Fibroblast of the aortic adventitia (primary cell): Measurements from ENCODE around the genes ANKRD18B and VCP.

GRCh38 chr9:33523884-33525053 lies at the start of gene ANKRD18B:
TSS of gene ANKRD18B (plus strand) at chr9:33524251.
- CAGE, long polyA plus RNA, result no peak

DNA sequence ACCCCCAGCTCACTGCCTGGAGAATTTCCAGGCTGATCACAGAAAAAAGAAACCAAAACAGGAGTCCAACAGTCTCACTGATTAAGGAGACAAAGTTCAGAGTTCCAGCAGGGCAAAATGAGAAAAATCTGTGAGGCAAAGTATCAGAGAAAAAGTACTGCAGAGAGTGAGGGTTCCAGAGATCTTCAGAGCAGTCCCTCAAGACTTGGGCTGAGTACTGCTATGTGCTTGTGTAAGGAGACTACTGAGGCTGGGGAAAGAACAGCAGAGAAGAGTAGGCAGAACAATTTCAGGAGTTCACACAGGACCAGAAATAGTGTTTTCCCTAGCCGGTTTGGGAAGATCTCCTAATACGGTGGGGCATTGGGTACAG lies 55.9 kb upstream of the PRSS3 start:
- CAGE, long polyA plus RNA, result no peak

DNA sequence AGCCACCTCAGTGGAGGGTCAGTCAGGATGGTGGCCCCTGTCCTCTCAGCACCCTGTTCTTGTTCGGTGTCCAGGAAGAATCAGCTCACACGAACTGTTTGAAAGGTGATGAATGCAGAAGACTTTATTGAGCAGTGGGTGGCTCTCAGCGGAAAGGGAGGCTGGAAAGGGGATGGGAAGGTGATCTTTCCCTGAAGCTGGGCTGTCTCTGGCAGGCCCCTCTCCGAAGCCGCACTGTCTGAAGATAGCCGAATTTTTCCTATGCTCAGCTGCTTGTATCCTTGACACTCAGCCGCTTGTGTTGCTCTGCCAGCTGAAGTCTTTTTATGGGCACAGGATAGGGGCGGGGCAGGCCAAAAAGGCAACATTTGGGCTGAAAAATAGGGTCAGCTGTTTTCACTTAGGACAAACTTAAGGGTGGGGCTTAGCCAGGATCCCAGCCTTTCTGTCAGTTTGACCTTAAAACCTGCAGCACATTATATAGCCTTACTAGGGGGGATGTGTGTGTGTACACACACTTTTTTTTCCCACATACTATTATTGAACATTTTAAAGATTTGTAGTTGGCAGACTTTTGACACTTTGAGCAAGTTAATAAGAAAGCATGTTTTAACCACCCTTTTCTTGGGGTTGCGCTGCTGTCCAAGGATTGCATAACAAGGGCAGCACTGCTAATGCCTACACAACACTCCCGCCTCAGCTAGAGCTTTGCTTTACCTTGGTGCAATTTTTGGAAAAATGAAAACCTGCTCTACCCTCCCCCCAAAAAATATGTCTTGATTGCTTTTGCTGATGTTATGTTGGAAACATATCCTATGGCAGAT lies 51.2 kb downstream of the UBE2R2 start:
- CAGE, long polyA plus RNA, result no peak

GRCh38 chr9:34016949-34017440 lies 31.7 kb downstream of the UBAP2 start:
- CAGE, long polyA plus RNA, result no peak

GRCh38 chr9:34178078-34178334 lies 837 bp upstream of the UBAP1 start:
- CAGE, long polyA plus RNA, result no peak

- CAGE, long polyA plus RNA, result no peak
Observed at GRCh38 chr9:34216930-34217486, 38.2 kb downstream of the UBAP1 start.

DNA sequence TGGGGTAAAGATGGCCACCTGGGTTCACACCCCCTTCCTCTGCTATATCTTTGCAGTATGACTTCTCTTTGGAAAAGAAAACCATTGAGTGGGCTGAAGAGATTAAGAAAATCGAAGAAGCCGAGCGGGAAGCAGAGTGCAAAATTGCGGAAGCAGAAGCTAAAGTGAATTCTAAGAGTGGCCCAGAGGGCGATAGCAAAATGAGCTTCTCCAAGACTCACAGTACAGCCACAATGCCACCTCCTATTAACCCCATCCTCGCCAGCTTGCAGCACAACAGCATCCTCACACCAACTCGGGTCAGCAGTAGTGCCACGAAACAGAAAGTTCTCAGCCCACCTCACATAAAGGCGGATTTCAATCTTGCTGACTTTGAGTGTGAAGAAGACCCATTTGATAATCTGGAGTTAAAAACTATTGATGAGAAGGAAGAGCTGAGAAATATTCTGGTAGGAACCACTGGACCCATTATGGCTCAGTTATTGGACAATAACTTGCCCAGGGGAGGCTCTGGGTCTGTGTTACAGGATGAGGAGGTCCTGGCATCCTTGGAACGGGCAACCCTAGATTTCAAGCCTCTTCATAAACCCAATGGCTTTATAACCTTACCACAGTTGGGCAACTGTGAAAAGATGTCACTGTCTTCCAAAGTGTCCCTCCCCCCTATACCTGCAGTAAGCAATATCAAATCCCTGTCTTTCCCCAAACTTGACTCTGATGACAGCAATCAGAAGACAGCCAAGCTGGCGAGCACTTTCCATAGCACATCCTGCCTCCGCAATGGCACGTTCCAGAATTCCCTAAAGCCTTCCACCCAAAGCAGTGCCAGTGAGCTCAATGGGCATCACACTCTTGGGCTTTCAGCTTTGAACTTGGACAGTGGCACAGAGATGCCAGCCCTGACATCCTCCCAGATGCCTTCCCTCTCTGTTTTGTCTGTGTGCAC lies 62.6 kb downstream of the UBAP1 start:
- CAGE, long polyA plus RNA, result no peak

- CAGE, long polyA plus RNA, result no peak
Observed at GRCh38 chr9:34937925-34938163, 20.2 kb upstream of the PHF24 start.

DNA sequence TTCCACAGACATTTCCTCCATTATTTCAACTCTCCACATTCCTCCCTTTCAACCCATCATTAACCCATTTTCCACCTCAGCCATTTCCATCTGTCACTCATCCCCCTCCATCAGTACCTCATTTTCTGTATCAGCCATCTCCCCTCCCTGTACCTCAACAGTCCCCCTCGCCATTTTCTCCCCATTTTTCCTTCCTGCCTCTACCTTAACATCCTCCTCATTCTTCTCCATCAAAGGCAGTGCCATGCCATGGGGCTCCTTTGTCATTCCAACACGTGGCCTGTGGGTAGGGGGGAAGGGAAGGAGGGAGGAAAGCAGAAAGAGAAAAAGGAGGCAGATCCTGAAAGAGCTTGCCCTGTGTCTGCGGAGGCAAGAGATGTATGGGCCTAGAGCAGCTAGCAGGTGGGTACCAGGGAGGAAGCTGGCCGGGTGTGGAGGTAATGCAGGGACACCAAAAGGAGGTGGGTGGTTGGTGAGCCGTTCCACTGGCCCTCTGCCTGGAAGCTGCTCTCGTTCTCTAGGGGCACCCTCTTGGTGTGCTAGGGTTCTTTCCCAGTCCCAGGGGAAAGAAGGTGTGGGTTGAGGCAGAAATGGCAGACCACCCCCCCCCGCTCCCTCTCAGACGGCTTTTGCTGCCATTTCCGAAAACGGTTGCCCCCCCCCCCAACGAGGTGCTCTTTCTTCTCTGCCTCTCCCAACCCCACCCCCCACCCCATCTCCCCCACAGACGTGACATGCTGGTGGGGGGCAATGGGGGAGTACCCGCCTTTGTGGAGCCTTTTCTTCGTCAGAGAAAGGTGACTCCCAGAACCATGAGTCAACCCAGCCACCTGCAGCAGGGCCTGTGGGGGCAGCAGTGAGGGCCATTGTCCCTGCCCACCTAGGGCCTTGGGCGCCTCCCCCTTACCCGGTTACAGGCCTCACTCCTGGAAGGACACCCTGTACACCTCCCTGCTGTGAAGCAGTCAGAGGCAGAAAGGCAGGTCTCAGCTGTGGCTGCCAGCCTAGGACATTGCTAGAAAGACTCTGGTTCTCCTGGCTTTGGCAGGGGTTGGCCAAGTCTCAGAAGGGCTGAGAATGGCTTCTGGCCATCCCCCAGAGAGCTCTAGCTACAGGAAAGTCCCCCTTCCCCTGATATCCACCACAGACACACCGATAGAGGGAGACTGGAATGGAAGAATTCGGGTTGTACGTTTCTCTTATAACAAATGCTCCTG lies 1.9 kb downstream of the DNAJB5 start:
- CAGE, long polyA plus RNA, result no peak

DNA sequence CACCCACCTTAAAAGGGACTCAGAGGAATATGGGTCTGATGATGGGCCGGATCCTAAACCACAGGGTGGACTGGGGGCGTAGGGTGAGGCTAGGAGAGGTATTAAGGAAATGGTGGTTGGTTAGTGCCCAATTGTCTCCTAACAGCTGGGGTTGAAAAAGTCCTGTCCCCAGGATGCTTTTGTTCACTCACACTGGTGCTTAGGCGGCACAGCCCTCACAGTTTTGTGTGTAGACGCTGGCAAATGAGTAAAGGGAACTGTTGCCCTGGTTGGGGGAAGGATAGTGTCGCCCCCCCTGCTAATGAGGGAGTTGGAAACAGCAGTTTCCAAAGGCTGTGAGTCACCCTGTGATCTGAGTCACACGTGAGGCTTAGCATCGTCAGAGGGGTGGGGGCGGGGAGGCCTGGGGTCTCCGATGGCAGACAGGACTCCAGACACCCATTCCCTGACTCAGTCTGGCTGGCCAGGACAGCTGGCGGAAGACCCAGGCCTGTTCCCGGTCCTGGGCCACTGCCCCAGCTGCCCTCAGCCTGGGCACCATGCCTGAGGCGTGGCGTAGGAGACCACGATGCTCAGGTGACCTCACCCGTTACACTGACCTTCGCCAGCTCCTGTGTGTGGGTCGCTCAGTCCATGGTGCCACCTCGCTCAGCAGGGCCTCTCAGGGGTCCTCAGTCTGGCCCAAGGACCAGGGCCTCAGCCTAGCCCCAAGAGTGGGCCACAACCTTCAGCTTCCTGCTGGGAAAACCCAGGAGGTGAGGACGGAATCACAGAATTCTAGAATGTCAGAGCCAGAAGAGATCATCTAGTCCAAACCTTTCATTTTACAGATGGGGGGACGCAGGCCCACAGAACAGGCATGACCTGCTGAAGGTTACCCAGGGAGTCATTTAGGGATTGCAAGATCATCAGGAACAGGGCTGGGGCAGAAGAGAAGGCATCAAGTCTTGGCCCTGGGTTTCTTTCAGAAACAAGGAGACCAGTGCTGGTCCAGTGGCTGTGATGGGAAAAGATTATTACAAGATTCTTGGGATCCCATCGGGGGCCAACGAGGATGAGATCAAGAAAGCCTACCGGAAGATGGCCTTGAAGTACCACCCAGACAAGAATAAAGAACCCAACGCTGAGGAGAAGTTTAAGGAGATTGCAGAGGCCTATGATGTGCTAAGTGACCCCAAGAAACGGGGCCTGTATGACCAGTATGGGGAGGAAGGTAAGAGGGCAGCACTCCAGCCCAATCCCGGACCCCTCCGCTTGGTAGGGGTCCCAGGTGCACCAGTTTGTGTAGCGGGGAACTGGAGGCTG lies 3.1 kb downstream of the DNAJB5 start:
- CAGE, long polyA plus RNA, result no peak

GRCh38 chr9:35026178-35026899 lies 15.7 kb upstream of the C9orf131 start:
- CAGE, long polyA plus RNA, result no peak

GRCh38 chr9:35043803-35044444 lies 1.9 kb downstream of the C9orf131 start:
- CAGE, long polyA plus RNA, result no peak

DNA sequence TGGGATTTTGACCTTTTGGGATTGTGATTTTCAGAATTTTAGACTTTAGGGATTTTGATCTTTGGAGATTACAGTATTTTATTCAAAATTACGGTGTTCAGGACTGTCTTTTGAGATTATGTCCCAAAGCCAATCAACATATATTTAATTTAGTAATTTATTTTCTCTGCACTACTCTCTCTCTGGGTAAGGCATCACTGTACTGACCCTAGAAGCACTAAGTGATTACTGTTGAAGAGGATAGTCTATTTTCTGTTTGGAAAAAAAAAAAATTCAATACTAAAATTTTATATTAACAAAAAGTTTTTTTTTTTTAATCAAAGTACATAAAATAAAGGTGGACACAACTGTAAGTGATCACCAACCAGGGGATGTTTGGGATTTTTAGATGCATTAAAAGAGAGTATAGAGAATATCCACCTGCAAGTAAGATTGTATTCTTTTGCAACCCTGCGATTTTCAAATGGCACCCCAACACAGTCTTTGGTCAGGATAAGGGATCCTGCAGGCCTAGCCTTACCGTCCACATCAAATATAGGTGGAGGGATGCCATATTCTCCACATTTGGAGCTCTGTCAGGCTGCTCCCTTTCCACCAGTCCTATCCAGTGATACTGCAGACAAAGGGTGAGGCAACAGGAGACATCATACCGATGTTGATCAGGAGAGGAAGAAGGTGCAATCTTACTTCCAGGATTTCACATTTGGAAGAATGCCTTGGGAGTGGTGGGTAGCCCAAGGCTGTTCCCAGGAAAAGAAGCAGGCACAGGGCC lies 13.9 kb downstream of the C9orf131 start:
- CAGE, long polyA plus RNA, result no peak

GRCh38 chr9:35072443-35073258 lies at the start of gene VCP:
TSS of gene VCP (minus strand) at chr9:35072625.
- CAGE, long polyA plus RNA, result no peak

GRCh38 chr9:35361562-35362366 lies 128.1 kb upstream of the RUSC2 start:
- CAGE, long polyA plus RNA, result no peak

DNA sequence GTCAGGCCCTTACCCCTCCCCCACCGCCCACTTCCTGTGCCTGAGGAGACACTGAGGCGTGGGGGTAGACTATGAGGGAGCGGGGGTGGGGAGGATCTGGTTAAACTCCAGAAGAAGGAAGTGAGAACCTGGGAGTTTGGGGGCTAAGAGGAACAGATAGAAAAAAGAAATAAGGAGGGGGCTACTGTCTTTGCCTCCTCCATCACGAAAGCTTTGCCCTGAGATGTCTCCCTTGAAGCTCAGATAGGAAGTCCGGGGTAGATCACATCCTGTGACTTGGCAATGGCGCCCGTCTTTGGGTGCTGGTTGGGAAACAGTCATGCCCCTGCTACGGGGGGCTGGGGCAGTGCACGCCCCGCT lies 1.3 kb downstream of the SIT1 start:
- CAGE, long polyA plus RNA, result no peak

GRCh38 chr9:35651760-35652204 lies 1.1 kb upstream of the SIT1 start:
- CAGE, long polyA plus RNA, result no peak

DNA sequence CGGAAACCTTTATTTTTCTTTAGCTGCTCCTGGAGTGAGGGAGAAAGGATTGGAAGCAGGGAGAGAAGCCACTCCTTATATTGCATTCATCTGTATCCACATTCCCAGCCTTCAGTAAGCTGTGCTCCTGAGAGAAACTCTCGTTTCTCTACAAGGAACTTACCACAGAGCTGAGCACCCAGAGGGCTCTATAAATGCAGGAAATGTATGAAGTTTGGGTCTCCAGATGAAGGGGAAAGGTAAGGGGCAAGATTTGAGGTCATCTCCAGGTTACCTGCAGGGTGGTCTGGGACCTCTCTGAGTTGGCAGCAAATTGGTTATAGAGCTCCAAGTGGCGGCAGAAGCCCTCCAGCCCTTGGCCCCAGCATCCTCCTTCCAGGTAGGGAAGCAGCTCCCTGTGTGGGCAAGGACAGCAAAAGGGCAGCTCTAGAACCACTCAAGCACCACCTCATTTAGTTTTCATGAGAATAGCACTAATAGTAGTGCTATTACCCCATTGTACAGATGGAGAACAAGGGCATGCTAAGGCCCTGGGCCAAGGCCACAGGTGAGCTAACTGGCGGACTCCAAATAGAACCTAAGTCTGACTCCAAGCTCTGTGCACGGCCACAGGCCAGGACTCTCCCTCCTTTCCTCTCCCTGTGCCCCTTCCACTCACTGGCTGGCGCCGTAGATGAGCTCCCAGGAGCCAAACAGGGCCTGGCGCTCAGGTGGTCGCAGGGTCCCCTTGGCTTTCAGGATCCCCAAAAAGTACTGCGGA lies 717 bp downstream of the ARHGEF39 start:
- CAGE, long polyA plus RNA, result no peak

DNA sequence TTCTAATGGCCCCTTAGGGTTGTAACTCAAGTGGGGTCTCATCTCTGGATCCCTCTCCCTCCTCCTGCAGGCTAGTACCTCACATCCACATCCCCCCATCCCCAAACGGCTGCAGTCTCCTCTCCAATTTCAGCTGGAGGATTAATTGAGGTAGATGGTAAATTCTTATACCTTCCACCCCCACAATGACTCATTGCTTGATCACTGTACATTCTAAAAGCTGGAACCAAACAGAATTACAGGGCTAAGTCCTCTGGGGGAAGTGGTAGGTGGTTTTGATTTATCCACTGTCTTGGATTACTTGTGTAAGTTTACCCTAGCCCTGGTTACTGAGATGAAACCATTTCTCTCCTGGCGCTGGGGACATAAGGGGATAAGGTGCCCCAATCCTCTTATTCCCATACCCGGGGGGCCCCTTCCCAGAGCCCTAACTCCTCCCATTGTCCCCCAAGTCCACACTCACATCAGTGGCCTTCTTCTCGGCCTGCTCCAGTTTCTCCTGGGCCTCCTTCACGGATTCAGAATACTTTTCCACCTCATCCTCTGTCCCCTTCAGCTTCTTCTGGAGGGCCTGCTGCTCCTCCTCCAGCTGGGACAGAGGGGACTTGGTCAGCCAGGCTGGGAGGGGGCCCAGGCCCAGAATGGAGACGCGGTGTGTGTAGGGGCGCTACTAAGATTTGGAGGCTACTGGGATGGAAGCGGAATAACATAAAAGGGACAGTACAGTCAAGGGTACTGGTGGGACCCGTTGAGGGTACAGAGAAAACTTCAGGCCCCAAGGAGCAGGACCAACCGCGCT lies 843 bp downstream of the TPM2 start:
- CAGE, long polyA plus RNA, result no peak

- CAGE, long polyA plus RNA, result no peak
Observed at GRCh38 chr9:35690066-35691005, 611 bp upstream of the TPM2 start.